ENCODE measurements around a stretch of chr13.

GRCh38 chr13:78657994-78658969, 673 bp downstream of the OBI1 start:
- PRO-cap, 2 experiments, result no peak in any of the 2 experiments

DNA sequence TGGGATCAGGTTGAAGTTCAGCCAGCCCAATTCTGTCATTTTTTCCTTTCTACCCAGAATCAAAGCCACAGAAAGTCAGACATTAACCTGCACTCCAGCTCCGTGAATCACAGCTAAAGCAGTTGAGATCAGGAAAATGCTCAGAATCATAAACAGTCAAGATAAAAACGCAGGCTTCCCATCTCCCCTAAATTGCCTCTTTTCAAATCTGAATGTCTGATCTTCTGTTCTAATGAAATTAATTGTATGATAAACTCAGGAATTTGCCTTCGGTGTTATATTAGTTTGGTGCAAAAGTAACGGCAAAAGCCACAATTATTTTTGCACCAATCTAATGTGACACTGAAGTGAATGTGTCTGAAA, 208.9 kb upstream of the OBI1 start:
- PRO-cap, 2 experiments, result no peak in any of the 2 experiments

- PRO-cap, 2 experiments, result no peak in any of the 2 experiments
Measured at GRCh38 chr13:79402006-79402399, 4.1 kb downstream of the RBM26 start.

DNA sequence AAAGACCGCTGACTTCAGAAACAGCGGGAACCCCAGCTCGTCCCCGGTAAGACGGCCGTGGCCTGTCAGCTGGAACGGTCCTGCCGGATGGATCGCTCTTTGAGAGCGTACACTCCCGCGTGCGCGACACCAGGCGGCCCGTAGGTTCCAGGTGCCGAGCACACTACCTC, 262 bp upstream of the RBM26 start:
- PRO-cap, 2 experiments, result no peak in any of the 2 experiments

GRCh38 chr13:79440943-79441584, 35.0 kb upstream of the RBM26 start:
- PRO-cap, 2 experiments, result no peak in any of the 2 experiments

- PRO-cap, 2 experiments, result no peak in any of the 2 experiments
Measured at GRCh38 chr13:79482198-79482773, 1.3 kb downstream of the NDFIP2 start.

DNA sequence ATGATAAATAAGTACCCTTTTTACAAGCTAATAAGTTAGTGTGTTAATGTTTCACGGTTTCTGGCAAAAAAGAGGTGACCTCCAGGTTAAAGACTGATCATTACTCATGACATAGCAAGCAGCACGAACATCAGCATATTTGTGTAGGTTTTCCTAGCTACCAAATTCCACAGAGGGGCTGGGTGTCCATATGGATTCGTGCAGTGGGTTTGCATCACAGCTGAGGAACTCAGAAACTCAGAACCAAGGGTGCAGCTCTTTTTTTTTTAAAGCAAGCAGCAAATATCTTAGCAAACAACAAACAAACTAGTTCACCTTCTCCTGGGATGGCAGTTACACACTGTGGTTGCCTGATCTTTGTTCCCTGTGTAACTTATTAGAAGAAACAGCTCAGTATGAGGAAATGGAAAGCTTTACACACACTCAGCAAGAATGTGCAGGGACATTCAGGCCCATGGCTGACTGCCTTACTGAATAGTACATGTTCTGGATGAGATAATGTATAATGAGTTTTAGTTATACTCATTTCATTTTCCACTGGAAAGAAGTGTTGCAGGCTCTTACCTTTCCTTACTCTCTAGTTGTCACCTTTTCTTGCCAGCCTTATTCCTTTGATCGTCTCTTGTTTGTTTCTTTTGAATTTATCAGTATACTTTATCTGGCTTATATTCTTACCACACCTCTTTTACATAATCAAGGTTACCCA, 4.2 kb downstream of the NDFIP2 start:
- PRO-cap, 2 experiments, result no peak in any of the 2 experiments

DNA sequence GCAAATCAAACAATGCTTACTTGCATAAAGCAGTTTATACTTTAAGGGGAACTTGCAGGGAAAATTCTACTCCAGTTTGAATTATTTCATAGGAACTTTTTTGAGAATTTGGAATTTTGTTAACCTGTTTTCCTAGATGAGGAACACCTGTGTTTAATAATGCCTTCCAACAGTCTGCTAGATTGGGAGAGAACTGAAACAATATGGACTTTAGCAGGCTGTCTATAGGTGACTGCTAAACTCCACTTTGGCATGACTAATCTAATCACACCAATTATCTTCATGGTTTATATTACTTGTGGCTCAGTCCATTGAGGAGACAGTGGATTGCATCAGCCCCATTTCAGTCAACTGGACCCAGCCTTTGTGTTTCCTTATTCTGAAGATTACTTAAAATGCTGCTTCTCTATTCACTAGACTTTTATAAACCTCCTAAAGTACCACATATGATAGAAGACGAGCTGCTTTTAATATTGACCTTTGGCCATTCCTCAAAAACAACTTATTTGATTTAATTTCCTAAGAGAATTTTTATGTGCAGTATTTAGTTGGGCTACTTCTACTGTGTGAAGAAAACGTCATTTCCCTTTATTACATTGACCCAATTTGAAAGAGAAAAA, 295.6 kb downstream of the NDFIP2 start:
- PRO-cap, 2 experiments, result no peak in any of the 2 experiments

DNA sequence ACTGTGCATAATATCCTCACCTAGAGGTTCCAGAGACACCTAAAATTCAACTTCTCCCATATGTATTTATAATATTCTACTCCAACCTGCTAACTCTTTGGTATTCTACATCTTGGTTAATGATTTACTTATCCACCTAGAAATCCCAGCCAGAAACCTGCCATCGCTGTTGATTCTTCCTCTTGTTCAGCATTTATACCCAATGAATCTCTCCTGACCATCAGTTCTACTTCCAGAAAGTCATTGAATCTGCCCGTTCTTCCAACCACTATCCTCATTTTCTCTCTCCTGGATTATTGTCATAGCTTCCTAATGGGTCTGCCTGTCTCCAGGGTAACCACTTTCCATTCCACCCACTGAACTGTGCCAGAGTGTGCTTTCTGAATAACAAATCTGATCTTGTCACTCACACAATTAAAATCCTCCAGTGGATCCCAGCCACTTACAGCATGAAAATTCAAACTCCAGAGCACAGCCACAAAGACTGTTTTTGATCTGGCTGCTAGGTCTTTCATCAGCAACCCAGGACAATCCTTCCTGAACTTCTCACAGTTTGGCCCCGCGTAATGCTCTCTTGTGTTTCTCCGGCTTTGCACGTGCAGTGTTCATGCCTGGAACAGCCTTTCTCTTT, 330.6 kb downstream of the SPRY2 start:
- PRO-cap, 2 experiments, result no peak in any of the 2 experiments

DNA sequence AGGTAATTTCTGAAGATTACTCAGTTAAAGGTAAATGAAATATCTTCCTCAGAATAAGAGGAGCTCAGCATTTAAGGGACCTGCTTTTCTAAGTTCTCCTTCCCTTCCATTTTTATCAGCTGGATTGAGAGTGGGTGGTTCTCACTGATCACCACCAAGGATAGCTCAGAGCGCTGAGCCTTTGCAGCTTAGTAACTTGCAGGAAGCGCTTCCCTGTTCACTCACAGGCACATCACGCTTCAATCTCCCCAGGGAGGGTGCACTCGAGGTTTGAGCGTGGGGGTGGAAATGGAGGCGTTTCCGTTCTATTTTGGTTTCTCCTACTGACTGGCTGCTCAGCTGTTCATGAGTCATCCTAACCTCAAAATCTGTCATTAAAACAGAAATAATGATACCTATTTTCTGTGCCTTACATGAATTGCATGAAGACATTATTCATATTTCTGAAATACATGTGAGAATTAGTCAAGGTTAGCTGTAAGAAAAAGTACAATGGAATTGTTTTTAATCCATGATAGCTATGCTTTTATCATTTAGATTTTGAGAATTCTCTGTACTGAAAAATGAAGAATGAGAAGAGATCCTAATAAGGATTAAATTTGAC, 292.1 kb downstream of the SPRY2 start:
- PRO-cap, 2 experiments, result peak in 1 of 2 experiments; most common minus-strand start position 246 of the sequence (in 1)

DNA sequence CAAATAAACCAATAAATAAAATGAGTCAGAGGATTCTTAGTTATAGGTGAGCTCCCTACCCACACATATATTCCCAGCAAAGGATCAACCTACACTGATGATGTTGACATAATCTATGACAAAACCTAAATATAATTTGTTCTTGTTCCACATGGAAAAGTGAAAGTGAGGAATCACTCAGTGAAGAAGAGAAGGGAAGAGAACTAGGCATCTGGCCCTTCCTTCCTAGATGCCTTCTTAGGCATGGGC, 27.0 kb downstream of the SPRY2 start:
- PRO-cap, 2 experiments, result no peak in any of the 2 experiments

DNA sequence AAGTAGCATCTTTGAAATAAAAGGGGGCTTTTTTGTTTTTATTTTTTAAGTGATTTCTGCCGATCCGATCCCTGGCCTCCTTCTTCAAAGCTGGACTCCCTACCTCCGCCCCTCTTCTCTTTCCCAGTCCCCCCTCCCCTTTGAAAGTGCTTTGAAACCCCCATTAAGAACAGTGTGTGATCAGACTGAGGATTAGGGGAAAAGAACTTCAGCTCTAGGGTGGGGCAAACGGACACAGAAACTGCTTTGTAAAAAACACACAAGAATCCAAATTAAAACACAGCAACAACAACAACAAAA, 1.4 kb downstream of the SPRY2 start:
- PRO-cap, 2 experiments, result no peak in any of the 2 experiments

DNA sequence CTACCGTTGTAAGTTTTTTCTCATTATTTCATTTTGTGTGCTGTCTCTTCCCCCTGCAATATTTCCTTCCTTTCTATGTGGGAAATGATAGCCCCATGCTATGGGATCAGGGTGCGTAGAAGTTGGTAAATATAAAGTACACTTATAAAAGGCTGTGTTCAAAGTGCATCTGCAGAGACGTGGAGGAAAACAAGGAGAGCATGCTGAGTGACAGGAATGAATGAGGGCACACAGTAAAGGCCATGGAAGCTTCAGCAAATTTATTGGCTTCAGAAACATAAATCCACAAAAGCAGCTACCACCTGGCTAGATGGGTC, 21.5 kb upstream of the SPRY2 start:
- PRO-cap, 2 experiments, result no peak in any of the 2 experiments

DNA sequence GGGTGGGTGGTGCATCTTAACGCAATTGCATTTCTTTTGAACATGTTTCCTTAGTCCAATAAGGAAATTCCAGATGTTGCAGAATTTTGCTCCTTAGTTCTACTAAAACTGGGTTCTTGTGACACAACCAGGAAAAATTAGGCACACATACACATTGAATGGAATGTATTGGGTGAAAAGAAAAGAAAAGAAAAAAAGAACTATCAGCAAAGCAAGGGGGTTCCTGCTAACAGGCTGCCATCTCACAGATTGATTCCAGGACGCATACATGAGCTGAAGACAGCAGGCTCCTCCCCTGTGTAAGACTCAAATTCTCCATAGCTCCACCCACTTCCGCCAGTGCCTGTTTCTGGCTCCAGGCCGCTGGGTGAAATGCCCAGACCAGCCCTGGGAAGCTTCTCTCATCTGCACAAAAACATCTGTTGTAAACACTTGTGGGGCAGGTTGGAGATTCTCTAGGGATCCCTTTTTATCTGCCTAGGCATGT, 1054.3 kb upstream of the SPRY2 start:
- PRO-cap, 2 experiments, result no peak in any of the 2 experiments

GRCh38 chr13:82417697-82418029, 1464.6 kb downstream of the SLITRK1 start:
- PRO-cap, 2 experiments, result no peak in any of the 2 experiments

DNA sequence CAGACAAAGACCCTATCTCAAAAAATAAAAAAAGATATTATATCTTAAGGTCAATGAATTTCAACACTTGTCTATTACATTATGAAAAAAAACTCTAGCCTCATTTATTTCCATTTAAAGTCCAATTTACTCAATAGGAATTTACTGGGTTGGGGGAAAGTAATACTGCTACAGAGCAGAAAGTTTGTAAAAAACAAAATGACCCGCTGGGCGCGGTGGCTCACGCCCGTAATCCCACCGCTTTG, 745.8 kb downstream of the SLITRK1 start:
- PRO-cap, 2 experiments, result peak in 2 of 2 experiments; most common plus-strand start position 148 of the sequence (in 2)

DNA sequence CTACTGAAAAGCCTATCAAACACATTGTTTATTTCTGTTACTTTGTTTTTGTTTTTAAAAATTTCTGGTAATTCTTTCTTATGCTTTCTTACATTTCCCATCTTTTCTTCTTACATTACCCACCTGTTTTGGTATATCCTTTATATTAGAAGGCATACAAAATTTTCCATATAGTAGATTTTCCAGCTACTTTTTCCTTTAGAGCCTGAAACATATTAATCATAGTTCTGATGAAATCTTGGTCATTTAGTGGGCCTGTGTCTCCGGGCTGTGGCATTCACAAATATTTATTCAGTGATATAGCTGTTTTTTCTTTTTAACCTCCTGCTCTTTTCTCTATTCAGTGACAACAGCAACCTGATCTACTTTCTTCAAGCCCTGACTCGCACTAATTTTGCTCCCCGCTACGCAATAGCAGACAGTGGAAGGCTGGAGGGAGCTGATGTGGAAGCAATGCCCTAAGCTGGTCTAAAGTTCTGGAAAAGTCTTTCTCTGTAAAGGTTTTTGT, 289.8 kb downstream of the SLITRK6 start:
- PRO-cap, 2 experiments, result no peak in any of the 2 experiments

DNA sequence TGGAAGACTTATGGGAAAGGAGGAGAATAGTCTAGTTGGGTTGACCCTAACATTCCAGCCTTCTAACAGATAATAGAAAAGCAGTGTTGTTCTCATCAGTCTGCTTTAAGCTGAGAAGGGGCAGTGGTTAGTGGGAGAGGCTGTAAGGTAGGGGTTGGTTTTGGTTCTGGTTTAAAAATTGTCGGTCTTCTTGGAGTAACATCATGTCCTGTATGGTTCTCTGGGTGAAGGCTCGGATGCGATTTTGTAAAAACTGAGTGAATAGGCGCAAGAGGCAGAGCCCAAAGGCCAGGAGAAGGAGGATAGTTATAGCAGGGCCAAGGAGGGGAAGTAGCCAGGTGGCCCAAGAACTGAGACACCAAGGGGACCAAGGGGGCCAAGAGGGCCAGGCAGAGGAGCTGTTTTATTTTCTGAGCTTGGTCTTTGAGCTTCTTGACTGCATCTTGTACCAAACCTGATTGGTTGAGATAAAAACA, 913.5 kb upstream of the SLITRK5 start:
- PRO-cap, 2 experiments, result no peak in any of the 2 experiments

DNA sequence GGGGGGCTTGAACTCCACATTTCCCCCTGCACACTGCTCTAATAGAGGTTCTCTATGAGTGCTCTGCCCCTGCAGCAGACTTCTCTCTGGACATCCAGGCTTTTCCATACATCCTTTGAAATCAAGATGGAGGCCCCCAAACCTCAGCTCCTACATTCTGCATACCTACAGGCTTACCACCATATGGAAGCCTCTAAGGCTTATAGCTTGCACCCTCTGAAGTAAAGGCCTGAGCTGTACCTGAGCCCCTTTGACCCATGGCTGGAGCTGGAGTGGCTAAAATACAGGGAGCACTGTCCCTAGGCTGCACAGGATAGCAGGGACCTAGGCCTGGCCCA, 1137.1 kb upstream of the GPC5 start:
- PRO-cap, 2 experiments, result no peak in any of the 2 experiments

DNA sequence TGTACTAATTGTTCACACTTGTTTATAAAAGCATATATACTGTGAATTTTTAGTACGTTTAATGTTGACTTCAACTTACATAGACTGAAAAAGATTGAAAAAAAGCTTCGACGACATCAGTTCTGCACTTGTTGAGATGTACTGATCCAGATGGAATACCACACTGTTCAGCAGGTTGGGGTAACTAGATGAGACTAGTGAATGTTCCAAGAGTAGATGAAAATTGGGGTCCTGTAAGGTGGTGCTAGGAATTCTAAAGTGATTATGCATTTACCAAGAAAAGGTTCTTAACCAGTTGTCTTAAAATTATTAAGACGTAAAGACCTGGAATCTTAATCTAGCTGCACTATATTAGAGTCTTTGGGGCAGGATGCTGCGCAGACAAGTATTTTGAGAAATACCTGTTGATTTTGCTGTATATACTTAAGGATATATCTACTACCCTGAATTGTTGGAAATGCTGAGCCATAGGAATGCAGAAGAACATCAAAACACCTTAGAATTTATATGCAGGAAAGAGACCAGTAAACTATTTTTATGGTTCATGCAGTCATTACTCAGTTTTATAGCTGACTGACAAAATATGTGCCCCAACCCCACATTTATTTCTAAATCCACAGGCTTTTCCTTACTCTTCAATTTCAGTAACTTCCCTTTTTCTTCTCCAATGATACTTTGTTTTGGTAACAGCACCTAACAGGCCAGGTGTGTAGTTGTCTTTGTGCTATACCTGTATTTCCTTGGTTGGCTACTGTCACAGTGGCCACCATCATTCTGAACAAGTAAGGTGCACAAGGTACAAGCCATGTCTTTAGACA, 42.4 kb upstream of the GPC5 start:
- PRO-cap, 2 experiments, result no peak in any of the 2 experiments

All from monocyte (primary cell).